Measurements from ENCODE around the genes SPATA31D3, RASEF and KIF27.

DNA sequence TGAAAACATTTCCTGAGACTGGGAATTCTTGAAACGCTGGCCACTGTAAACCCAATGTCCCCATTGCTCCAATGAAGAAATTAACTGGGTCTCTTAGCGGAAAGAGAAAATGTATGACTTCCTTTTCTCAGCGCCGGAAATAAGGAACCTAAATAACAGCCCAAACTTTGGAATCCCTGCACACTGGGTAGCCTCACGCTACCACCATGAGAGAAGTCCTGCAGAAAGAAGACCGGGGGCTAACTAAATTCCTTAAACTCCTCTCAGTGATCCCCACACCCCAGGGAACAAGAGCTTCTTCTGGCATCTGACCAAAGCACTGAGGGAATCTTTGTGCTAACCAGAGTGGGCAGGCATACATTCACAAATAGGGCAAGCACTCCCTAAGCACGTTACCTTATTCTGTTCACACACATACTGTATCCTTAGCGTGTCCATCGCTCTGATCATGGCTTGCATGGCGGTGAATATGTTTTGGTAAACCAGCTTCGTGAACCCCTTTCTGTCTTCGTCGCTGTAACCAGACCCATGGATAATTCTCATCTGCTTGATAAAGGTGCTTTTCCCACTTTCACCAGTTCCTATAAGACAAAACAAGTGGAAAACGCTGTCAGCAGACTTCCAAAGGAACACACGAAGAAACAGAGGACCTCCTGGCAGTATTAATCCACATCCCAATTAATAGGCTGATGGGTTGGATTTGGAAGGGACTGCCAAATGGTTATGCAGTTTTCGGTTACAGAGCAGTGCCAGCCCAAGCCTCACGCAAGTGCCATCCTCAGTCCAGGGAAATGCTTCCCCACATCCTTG, 119.2 kb downstream of the GNA14 start:
- RRBS, result 94% methylated on average over 1 of the region's 17 CpGs

DNA sequence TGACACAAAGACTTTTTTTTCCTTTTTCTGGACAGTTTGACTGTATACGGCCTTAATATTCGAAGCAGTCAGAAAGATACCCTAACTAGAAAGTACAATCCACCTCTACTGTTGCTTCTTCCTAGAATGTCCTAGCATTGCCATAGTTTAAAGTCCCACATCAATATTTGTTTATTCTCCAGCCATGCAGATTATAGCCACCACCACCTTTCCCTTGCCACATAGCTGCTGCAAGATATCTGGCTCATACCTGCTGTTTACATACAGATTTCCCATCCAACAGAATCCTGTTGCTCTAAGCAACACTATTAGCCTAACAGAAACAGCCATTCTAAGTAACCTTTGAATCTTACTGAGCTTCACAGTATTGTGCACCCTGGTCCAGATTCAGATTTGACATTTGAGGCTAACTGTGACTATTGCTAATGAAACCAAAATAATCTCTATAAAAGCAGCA, 45.6 kb downstream of the GNAQ start:
- RRBS, result no CpG with 5 or more reads among the region's 2 CpGs

DNA sequence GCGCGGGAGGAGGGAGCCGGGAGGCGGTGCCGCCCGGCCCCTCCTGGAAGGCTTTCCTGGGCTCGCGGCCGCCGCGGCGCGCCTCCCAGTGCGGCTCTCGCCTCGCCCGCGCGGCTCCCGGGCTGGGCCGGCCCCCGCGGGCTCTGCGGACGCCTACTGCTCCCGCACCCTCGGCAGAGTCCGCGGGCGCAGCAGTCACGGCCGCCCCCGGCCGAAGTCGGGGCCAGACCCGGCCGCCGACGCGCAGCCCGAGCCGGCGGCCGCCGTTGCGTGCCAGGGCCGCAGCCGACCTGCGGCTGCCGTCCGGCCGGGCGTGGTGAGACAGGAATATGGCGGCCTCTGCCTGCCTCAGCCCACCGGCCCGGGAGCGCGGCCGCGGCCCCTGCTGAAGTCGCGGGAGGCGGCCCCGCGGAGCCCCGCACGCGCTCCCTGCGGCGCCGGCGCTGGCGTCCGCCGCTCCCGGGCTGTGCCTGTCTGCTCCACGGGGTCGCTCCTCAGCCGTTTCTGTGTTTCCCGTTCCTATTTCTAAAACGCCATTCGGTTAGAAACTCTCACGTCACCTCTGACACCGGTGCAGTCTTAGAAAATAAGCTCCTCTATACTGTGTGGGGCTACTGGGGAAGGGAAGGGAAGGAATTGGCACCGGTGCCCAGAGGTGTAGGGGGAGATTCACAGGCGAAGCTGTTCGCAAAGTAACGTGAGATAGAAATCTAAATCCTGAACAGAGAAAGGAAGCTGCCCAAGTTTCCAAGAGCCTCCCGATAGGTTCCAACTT, 593 bp upstream of the GNAQ start:
- RRBS, result 1% methylated on average over 51 of the region's 89 CpGs

DNA sequence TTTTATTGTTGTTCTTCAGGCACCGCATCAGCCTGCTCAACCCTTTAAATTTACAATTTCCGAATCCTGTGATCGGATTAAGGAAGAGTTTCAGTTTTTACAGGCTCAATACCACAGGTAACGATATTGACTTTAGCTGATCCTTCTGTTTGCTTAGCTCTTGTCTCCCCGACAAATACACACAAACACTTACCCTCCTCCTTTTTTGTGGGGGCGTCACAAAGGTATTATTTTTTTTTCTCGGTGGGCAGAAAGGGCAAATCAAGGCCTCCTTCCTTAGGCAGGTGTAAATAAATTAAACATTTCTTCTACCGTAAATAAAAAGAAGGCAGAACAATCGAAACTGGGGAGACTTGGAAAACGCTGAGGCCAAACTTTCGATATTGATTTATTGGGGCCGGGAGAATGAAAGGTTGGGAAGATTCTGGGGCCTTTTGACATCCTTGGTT, 1.9 kb downstream of the TLE4 start:
- RRBS, result no CpG with 5 or more reads among the region's 12 CpGs

DNA sequence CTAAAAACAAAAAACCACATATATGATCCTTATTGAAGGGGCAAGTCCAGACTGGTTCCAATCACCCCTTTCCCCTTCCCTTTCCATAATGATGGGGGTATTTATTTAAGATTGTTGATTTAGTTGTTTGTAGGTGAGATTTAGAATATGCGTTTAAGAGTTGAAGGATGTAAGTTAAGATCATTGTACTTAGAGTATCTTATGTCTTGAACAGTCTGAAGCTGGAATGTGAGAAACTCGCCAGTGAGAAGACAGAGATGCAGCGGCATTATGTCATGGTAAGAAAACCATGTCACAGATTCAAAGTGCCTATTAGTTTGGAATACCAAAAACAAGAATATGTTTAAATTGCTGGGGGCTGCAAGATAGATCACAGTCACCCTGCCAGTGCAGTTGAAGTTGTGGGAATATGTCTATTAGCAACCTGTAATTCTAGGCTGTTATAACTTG, 2.9 kb downstream of the TLE4 start:
- RRBS, result no CpG with 5 or more reads among the region's 3 CpGs

DNA sequence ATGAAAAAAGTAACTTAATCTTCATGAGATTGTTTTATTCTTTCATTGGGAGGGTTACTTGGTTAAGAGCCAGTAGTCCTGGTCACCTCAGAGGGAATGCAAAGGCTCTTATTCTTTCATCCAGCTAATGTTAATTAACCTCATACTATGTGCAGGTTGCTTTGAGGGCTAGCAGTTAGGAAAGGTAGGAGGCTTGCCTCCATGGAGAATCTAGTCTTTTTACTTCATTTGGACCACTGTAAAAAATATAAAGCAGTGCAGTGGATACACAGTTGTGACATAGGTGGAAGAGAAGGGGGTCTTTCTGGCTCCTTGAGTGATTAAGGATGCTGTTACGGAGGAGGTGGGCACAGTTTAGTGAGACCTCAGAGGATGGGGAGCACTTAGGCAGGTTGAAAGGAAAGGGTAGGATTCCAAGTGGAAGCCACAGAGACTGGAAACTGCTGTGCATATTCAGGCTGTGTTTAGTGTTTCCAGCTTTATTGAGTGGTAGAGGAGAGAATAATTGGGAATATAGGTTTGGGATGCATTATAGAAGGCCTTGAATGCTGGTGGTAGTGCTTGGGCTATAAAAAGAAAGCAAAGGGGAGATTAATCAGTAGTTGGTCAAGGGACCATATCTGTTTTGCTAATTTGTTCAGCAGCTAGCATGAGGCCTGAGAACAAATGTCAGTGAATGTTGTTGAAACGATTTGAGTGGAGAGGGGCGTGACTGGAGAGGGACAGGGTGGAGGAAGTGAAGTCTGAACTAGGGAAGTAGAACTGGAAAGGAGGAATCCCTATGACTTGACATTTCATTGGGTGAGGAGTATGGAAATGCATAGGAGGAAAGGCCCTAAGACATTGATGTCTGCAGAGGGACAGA, 19.4 kb downstream of the TLE4 start:
- RRBS, result no CpG with 5 or more reads among the region's 3 CpGs

DNA sequence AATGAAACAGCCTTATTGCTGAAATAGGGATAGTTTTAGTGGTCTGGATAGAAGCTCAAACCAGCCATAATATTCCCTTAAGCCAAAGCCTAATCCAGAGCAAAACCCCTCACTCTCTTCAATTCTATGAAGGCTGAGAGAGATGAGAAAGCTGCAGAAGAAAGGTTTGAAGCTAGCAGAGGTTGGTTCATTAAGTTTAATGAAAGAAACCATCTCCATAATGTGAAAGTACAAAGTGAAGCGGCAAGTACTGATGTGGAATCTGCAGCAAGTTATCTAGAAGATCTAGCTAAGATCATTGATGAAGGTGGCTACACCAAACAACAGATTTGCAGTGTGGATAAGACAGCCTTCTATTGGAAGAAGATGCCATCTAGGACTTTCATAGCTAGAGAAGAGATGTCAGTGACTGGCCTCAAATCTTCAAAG, 30.2 kb downstream of the TLE4 start:
- RRBS, result no CpG with 5 or more reads among the region's 1 CpG

DNA sequence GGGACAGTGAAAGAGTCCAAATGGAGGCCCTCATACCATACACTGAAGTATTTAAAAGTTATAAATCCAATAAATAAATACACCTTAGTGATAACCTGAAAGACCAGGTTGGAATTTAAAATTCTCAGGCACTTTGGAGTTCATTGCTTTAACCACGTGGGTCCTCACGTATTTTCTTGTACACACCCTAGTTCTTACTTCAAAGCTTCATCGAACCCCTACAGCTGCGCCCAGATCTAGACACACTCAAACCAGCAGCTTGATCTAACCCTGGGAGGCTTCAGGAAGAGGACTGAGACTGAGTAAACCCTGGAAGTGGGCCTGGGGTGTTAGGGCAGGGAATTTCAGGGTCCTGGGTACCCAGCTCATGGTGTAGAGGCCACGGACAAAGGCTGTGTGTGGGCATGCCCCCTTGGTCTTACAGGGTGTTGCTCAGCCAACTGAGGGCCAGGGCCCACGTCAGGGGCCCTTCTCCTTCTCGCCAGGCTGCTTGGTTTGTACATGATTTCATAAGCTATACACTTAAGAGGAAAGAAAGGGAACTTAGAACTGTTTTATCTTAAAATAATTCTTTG, 95.2 kb downstream of the TLE4 start:
- RRBS, result no CpG with 5 or more reads among the region's 7 CpGs

- RRBS, result no CpG with 5 or more reads among the region's 1 CpG
Measured at GRCh38 chr9:79970682-79970960, 398.9 kb downstream of the TLE4 start.

DNA sequence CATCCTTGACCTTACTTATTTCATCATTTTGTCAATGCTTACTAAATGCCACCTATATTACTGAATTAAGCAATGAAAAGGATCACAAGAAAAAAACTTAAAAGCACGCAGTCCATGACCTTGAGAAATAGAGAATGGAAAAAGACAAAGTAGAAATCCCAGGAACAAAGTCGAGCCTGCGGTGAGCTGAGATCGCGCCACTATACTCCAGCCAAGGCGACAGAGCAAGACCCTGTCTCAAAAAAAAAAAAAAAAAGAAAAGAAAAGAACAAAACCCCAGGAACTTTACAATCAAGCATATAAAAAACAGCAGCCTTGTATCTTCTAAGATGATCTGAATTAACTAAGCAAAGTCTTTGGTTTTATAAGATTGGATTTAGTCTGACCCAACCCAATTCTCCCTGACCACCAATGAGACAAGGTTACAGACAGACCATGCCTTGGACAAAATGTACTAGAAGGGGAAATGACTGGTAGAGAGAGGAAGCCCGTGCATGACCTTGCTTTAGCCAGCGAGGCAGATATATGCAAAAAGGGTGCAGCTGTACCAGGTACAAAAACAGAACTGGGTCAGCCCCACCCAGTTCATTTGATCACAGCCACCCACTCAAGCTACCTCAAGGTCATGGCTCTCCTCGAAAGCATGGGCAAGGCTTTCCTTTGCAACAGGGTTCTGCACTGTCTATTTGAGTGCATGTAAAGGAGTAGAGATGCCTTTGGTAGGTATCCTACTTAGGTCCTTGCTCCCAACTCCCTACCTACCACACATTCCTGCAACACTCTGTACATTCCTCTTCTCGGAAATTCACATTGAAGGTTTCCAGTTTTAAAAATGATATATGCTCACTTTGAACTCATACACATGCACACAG, 33.5 kb downstream of the TLE1 start:
- RRBS, result no CpG with 5 or more reads among the region's 10 CpGs

- RRBS, result 15% methylated on average over 13 of the region's 45 CpGs
Measured at GRCh38 chr9:81689688-81690126, 360 bp upstream of the TLE1 start.

DNA sequence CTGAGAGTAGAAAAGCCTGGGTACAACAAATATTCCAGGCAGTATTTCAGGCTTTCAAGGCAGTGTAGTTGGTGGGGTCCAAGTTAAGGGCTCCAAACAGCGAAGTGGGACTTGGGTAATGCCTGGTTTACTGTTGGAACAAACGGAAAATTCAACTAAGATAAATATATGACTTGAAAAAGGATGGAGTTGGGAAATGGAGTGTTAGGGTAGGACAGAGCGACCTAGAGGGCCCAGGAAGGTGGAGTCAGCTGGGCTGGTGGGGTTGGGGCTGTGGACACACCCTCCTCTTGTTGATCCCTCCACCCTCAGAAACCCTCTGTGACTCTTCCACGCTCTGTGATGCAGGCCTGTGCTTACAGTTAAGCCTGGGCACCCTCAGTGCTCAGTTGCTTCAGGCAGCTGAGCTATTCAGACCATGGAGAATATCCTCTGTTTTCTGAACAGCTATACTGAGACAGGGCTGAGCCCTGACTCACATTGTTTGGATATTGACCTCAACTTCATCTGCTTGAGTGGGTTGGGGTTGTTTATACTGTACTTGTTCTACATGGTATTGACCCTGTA, at the start of gene SPATA31D3:
TSS of gene SPATA31D3 (plus strand) at position 333 of the 567 bp plus-strand sequence.
- RRBS, result no CpG with 5 or more reads among the region's 4 CpGs

GRCh38 chr9:83060393-83060976, 2.5 kb downstream of the RASEF start:
- RRBS, result no CpG with 5 or more reads among the region's 4 CpGs

GRCh38 chr9:83062752-83063553, at the start of gene RASEF:
RASEF (minus strand) TSS chr9:83063142.
- RRBS, result 1% methylated on average over 48 of the region's 83 CpGs

- RRBS, result no CpG with 5 or more reads among the region's 4 CpGs
Measured at GRCh38 chr9:83130424-83131143, 67.6 kb upstream of the RASEF start.

GRCh38 chr9:83220591-83221194, 157.8 kb upstream of the RASEF start:
- RRBS, result no CpG with 5 or more reads among the region's 3 CpGs

DNA sequence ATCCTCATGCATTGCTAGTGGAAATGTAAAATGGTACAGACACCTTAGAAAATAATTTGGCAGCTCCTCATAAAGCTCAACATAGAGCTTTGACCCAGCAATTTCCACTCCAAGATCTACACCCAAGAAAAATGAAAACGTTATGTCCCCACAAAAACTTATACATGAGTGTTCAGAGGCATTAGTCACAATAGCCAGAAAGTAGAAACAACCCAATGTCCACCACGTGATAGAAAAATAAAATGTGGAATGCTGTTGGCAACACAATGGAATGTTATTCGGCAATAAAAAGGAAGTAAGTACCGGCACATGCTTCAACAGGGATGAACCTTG, 6.1 kb downstream of the UBQLN1 start:
- RRBS, result no CpG with 5 or more reads among the region's 4 CpGs

GRCh38 chr9:83920908-83921750, at the start of gene KIF27:
KIF27 (minus strand) TSS chr9:83921432.
- RRBS, result under 1% methylated on average over 15 of the region's 95 CpGs

DNA sequence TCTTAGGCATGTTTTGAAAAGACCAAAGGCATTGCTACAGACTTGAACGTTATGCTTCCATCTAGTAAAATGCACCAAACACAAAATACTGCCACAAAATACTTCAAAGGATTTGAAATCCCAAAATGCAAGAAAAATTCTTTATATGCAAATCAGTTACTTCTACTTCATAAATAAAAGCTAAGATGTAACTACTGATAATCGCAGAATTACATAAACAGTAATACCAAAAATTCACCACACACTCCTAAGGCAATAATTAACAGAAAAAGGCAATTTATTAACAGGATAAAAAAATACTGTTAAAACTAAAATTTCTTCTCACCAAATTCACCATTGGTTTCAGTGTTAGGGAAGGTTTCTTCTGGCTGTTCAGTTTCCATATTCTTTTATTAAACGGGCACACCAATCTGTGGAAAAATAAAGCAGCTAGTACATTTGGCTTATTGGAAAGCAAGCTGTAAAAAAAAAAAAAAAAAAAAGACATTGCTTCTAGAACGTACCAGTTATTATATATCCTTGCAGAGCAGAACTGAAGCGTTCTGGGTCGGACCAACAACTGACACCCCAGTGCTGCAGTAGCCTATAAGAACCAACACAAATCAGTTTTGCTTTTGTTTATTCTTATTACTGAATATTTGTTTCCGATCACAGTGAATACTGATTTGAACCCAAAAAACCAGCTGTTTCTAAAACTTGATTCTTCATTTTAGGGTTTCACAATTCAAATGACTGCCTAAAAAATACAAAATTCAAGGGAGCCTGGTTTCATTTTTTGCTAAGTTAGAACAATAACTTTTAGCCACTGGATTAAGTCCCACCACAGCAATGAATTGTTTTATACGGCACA, 1.9 kb downstream of the HNRNPK start:
- RRBS, result no CpG with 5 or more reads among the region's 8 CpGs

GRCh38 chr9:84140413-84140884, 159.8 kb downstream of the RMI1 start:
- RRBS, result 17% methylated on average over 7 of the region's 30 CpGs